GM23338 (cell line): ENCODE measurements around a stretch of chr5.

DNA sequence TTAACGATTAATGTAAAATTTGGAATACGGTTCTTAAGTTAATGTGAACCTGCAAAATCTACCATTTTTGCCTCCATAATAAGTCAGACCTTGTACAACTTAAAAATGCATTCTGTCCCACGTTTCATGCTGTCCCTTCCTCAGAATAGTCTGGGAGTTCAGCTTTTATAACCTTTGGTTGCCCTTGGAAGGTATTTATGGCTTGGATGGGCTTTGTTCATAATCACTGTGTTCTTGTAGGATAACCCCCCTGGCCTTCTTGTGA is 41.9 kb downstream of the SLC1A3 start:
- PRO-cap, result no peak
- RAMPAGE, long total RNA, result no peak

DNA sequence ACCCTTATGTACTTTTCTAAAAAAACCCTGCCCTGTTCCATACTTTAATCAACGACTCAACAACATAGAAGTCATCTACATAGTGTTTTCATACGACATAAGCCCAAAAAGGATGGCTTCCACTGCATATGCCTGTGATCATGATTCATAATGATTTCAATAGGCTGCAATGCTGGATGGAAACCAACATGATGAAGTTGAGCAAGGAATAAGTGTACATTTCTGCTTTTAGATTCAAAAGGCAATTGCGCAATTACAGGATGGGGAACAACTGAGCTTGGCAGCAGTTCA is 51.0 kb downstream of the SLC1A3 start:
- PRO-cap, result no peak
- RAMPAGE, long total RNA, result no peak

GRCh38 chr5:36657777-36658282 is 51.4 kb downstream of the SLC1A3 start:
- PRO-cap, result no peak
- RAMPAGE, long total RNA, result no peak

GRCh38 chr5:36877911-36878694 is 1.5 kb downstream of the NIPBL start:
- PRO-cap, result unidirectional peak, minus-strand start at chr5:36878280
- RAMPAGE, long total RNA, result no peak

GRCh38 chr5:36887459-36888035 is 11.0 kb downstream of the NIPBL start:
- PRO-cap, result no peak
- RAMPAGE, long total RNA, result no peak

- PRO-cap, result no peak
- RAMPAGE, long total RNA, result no peak
Observed at GRCh38 chr5:36911566-36912146, 35.1 kb downstream of the NIPBL start.

DNA sequence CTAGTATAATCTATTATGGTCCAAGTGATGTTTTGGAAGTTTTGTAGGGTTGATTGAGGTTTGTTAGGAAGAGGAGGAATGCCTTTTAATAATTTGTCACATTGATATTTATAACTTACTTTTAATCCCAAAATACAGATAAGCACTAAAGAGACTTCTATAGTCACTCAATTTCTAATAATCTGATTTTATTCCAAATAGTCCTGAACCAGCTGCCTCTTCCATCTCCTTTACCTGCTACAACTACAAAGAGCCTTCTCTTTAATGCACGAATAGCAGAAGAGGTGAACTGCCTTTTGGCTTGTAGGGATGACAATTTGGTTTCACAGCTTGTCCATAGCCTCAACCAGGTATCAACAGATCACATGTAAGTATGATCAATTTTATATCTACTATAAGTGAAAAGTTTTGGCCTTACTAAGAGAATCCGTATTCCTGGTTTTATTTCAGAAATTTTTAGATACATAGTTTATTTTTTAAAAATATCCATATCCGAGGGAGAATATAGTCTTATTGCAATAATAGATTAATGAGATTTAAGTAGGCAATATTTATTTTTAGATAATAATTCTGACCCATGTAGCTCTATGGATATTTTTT is 78.8 kb downstream of the NIPBL start:
- PRO-cap, result no peak
- RAMPAGE, long total RNA, result no peak

- PRO-cap, result no peak
- RAMPAGE, long total RNA, result no peak
Observed at GRCh38 chr5:36971635-36972279, 95.2 kb downstream of the NIPBL start.

DNA sequence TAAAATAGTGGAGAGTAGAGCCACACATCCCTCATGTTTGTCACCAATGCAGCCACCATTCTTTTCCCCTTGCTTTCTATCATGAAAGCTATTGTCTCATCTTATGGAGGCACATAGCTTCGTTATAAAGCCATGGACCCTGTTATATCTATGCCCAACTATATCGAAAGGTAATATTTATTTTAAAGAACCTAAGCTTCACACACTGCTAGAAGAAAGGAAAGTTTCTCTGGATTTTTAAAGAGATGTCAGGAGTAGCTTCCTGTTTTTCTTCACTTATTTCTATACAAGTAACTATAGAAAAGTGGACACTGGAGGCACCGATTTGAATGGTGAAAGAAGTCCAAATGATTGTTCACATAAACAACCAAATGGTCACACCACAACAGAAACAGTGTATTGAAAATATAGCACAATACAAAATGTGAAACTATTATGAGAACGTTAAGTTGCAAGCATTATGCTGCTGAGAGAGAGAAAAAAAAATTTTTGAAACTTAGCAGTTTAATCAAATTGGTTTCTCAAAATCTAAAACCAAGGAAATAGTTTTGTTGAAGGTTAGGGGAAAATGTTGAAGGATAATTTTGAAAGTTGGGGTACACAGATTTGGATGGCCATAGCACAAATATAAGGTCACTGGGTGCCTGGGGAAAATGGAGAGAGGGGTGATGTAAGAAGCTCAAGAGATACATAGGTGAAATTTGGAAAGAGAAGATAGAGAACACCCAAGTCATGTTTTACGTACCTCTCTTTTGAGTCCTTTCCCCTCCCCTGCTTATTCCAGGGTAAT is 121.0 kb downstream of the NIPBL start:
- PRO-cap, result no peak
- RAMPAGE, long total RNA, result no peak

- PRO-cap, result no peak
- RAMPAGE, long total RNA, result no peak
Observed at GRCh38 chr5:38166685-38167336, 91.5 kb upstream of the EGFLAM start.

DNA sequence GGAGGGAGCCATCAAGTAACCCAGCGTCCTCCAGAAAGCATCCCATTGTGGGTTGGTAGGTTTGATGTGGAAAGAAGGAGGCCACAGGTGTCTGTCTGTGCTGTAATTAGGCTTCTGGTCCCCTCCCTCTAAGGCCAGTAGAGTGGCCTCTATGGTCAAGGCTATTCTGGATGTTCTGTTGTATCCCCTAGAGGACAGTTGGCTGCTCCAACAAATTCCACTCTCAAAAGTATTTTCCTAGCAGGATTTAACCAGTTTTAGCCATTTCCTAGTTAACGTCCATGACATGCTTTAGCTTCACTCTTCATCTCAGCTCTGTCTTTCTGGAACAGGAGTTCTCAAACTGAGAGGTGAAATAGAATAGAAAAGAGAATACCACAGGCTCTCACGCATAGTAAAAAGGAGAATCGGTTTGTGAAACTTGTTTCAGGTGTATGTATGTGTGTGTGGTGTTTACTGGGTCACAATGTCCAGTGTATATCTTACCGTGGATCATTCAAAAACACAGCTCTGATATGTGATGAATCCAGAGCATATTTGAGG is 106.6 kb downstream of the EGFLAM start:
- PRO-cap, result no peak
- RAMPAGE, long total RNA, result no peak

DNA sequence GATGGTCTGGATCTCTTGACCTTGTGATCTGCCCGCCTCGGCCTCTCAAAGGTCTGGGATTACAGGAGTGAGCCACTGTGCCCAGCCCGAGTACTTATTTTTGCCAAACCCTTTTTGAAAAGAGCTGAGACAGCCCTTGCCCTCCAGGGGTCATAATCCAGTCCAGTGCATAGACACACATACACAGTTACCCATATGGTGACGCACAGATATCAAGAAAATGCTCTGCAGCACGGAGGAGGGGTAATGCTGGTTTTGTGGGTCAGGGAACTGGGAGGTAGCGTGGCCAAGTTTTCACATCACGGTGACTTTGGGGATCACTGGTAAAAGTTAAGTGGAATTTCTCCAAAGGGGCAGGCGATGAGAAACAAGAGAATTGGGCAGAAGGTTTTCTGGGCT is 128.4 kb downstream of the EGFLAM start:
- PRO-cap, result no peak
- RAMPAGE, long total RNA, result no peak

DNA sequence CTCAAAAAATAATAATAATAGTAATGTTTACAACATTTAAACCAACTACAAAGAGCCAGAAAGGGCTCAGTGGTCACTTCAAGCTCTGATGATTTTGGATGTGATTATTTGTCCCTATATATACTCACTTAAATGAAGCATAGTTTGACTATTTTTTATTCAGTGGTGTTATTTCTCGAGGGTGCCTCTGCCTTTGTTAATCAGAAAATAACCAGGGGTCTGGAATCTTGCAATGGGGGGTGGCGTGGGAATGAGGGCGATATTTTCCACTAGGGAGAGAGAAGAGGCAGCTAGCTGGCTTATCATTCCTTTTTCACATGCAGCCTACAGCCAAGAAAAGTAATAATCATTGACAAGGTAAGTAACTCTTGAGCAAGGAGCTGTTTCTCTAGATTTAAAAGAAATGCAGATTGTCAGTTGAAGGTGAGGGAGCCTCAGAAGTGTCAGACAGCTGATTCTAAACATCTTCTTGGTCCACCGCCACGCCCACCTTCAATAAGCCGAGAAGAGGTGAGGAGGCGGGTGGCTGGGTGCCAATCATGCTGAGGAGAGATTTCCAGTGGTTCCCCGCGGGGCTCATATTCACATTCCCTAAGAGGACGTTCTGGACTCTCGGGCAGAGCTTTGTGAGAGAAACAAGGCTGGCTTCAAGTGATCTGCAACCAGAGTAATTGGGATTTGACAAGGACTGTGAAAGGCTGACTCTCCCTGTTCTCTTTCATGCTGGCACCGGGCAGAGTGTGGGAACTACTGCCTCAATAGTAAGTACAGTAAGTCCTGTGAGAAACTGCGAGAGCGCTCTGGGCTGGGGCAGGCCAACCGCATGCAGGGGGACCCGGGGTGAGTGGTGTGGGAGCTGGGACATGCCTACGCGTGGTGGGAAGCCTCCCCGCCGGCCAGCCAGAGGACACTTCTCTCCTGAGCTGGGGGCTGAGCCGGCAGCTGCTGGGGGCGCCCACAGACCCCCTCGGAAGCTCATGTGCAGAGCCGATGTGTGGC is 111.2 kb downstream of the LIFR start:
- PRO-cap, result no peak
- RAMPAGE, long total RNA, result no peak

GRCh38 chr5:39069524-39070200 is 4.5 kb downstream of the RICTOR start:
- PRO-cap, result no peak
- RAMPAGE, long total RNA, result no peak

DNA sequence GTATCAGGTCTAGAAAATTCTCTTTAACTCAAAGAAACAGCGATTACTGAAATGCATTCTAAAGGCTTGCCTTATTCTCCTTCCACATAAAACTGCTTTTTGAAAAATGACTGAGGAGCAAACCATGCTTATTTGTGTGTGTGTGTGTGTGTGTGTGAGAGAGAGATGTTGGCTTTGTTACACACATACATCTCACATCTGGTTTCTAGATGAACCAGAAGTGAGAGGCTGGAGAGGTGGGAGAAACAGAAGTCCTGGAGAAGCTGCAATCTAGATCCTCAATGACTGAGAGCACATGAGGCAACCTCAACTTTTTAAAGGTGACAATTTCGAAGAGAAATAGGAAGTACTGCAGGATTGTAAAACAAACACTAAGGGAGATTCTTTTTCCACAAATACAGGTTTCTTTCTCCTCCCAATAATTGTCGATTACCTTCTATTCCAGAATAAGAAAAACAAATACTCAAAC is 28.7 kb downstream of the FYB1 start:
- PRO-cap, result no peak
- RAMPAGE, long total RNA, result no peak

- PRO-cap, result no peak
- RAMPAGE, long total RNA, result no peak
Observed at GRCh38 chr5:39201229-39201804, 18.0 kb downstream of the FYB1 start.

- PRO-cap, result no peak
- RAMPAGE, long total RNA, result no peak
Observed at GRCh38 chr5:39215153-39215761, 4.1 kb downstream of the FYB1 start.

GRCh38 chr5:39274307-39274641 is 54.9 kb upstream of the FYB1 start:
- PRO-cap, result no peak
- RAMPAGE, long total RNA, result no peak

DNA sequence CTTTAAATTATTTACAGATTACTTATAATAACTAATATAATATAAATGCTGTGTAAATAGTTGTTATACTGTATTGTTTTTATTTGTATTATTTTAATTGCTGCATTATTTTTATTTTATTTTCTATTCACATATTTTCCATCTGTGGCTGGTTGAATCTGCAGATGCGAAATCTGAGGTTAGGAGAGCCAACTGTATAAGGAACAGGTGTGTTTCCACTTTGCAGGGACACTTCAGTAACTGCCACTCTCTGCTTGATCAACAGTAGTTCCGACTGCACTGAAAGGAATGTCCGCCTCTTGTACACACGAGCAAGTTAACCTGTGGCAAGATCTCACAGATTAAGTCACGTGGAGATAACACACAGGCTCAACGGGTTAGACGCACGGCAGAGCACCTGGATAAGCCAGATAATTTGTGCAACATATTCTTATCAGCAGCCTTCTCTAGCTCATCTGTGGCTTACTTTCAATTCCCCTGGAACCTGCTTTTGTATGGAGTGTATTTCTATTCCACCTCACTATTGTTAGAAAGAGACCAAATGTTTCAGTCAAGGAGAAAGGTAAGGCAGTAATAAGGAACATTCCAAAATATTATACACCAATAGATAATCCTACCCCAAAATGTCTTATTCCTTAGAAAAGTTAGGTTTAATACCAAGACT is 6.3 kb upstream of the C9 start:
- PRO-cap, result no peak
- RAMPAGE, long total RNA, result no peak

- PRO-cap, result no peak
- RAMPAGE, long total RNA, result no peak
Observed at GRCh38 chr5:39398930-39399956, 25.5 kb downstream of the DAB2 start.